BE2C (cell line): Measurements from ENCODE around the gene DPY19L1.

DNA sequence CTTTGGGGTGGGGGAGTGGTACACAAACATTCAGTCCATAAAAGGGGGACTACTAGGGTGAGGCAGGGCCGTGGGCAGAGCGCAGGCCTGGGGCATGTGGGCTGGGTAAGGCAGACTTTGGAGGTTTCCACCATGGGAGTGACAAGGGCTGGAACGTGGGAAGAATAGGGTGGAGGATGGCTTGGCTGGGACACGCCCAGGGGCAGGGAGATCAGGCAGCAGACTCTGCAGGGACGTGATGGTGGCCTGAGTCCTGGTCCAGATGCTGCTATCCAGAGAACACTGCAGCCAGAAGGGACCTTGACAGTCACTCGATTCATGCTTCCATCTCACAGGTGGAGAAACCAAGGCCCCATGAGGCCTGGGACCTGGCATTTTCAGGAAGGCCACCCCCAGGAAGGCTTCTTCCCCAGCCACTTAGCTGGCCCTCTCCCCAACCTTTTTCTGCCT lies 24.7 kb upstream of the CRHR2 start:
- RRBS: no CpG with 5 or more reads among the region's 6 CpGs

DNA sequence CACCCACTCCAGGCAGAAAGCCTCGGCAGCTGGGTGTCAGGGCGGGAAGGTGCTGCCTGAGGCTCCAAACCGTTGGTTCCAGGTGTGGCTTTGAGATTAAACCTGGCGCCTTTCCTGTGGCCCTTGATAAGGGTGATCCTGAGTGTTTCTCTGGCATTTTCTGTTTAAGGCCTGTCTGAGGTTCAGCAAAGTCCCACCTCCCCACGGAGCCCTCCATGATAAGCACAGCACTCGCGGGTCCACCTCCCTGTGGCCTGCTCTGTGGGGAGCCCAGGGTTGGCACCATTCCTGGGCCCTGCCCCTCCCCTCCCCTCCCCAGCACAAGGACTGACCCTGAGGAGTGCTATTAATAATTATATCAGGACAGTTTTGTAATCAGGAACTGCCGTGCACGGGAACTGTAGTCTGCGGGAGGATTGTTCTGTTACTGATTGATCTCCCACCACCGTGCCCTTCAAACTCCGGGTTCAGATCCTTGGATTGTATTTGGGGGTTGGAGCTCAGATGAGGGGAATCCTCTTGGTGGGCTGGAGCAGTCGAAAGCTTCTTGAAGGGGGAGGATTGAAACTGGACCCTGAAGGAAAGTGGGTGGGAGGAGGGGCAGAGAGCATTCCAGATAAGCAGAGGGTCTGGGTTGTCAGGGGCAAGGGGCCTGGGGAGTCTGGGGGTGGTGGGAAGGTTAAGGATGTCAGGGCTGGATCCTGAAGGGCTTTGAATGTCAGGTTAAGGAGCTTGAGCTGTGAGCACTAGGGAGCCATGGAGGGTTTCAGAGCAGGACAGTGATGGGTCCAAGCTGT lies 14.3 kb upstream of the AQP1 start:
- RRBS: no CpG with 5 or more reads among the region's 13 CpGs

DNA sequence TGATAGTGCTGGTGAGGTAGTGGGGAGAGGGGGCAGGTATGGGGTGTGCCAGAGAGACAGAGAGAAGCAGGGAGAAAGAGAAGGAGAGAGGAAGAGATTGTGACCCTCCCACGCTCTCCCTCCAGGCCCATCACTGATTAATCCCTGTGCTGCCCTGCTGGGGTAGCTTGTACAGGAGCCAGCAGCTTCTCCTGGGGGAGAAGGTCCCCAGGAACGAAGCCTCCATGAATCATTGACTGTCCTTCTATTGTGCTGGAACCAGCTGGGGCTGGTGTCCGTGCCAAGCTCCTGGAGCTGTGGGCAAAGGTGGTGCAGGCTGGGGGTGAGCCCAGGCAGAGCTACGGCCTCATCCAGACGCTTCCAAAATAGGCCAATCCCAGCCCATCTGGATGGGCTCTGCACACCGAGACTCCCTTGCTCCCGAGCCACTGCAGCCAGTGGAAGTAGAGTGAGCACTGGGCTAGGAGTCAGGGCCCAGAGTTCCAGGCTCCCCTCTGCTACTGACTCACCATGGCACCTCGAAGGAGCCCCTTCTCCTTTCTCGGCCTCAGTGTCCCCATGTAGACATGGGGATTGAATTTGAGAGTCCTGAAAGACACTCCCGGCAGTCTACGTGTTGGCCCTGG lies 21.0 kb downstream of the AQP1 start:
- RRBS: no CpG with 5 or more reads among the region's 11 CpGs

DNA sequence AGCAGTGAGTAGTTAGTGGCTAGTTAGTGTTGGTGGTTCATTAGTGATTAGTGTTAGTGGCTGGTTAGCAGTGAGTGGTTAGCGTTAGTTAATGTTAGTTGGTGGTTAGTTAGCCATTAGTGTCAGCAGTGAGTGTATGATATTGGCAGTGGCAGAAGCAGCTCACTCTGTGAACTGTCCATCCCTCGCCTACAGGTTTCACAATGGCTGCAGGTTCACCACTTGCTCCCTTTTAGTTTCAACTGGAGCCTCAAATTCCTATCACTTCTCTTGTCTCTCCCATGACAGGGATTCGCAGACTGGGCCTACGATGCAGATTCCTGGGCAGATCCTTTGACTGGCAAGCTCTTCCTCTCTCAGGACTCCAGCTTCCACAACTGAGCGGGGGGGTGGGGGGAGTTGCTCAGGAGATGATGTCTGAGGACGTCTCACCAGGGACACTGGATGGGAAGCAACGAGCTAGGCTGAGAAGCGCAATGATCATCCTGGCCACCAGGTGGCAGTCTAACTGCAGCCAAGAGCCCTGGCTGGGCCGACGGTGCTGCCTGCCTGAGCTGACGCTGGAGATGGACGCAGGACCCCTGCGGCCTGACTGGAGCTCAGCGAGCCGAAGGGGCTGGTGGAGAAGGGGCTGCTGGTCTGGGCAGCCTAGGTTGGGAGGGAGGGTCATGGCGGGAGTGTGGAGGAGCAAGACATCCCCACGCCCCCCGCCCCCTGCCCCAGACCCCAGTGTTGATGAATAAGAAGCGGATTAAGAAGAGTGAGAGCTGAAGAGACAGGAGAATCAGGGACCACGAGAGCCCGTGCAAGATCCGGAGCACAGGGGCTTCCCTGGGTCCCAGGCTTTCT lies 19.8 kb downstream of the GHRHR start:
- RRBS: 18% methylated on average over 1 of the region's 22 CpGs

DNA sequence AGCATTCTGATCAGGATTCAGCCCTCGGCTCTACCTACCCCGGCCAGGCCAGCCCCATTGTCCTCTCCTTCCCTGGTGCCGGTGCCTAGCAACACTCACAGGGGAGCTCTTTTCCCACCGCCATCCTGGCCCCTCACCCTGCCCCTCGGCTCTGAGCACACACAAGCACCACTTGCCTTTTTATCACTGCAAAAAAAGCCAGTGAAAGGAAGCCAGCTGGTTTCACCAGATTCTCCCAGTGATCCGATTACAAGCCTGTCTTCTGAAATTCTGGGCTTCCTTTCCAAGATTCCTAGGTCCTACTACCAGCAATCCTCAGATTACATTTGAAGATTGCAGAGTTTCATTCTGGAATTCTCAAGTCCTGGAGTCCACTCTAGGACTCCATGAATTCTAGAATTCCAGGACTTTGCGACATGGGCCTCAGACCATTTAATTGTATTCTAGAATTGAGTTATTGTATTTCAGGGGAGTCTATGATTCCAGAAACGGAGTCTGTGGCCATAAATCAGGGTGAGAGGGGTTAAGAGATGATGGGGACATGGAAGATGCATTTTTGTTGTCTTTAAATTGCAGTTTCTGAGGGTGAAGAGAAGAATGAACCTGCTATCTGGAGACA lies 8.8 kb upstream of the ADCYAP1R1 start:
- RRBS: no CpG with 5 or more reads among the region's 8 CpGs

- RRBS: no CpG with 5 or more reads among the region's 4 CpGs
These were observed 188.0 kb downstream of the PDE1C start for GRCh38 chr7:31882203-31882688.

DNA sequence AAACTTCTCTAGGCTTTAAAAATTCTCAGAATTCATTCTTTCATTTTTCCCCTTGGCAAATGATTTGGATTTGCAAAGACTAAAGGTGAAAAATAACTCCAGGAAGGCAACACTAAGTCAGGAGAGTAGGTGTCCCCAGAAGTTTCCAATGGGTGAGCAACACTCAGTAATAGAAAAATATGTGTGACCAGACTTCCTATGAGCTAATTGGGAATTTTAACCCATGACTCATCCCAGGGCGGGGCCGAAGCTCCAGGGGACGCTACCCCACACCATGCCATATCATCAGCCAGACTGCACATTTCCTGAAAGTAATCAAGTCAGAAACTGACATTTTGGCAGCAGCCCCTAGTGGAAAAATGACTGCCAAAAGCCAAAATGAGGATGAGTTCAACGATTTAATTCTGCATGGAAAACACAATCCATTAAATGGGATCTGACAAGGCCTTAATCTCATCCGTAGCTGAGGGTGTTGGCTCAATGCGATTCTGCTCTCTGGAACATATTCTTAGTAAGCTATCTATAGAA lies 92.9 kb upstream of the PDE1C start:
- RRBS: no CpG with 5 or more reads among the region's 6 CpGs

GRCh38 chr7:32511098-32511574 lies 15.8 kb downstream of the AVL9 start:
- RRBS: no CpG with 5 or more reads among the region's 3 CpGs

DNA sequence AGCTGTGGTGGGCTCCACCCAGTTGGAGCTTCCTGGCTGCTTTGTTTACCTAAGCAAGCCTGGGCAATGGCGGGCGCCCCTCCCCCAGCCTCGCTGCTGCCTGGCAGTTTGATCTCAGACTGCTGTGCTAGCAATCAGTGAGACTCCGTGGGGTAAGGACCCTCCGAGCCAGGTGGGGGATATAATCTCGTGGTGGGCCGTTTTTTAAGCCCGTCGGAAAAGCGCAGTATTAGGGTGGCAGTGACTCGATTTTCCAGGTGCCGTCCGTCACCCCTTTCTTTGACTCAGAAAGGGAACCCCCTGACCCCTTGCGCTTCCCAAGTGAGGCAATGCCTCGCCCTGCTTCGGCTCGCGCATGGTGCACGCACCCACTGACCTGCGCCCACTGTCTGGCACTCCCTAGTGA lies 192.9 kb downstream of the AVL9 start:
- RRBS: no CpG with 5 or more reads among the region's 20 CpGs

GRCh38 chr7:32866868-32867627 lies 24.5 kb downstream of the KBTBD2 start:
- RRBS: no CpG with 5 or more reads among the region's 2 CpGs

GRCh38 chr7:32869742-32870789 lies 21.5 kb downstream of the KBTBD2 start:
- RRBS: no CpG with 5 or more reads among the region's 13 CpGs

DNA sequence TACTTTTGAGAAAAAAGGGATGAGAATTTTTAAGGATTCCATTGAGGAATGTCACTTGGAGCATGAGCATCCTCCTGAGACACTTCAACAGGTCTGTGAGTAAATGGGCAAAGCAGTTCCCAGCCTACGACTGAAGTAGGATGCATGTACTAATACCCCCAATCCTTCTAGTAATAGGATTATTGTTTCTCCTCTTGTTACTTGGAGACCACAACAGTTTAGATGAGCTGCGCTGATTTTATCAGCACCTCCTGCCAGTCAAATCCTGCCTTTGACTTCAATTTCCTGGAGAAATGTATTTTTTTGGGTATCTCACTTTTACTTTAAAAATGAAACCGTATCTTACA lies 832 bp downstream of the BBS9 start:
- RRBS: no CpG with 5 or more reads among the region's 3 CpGs

DNA sequence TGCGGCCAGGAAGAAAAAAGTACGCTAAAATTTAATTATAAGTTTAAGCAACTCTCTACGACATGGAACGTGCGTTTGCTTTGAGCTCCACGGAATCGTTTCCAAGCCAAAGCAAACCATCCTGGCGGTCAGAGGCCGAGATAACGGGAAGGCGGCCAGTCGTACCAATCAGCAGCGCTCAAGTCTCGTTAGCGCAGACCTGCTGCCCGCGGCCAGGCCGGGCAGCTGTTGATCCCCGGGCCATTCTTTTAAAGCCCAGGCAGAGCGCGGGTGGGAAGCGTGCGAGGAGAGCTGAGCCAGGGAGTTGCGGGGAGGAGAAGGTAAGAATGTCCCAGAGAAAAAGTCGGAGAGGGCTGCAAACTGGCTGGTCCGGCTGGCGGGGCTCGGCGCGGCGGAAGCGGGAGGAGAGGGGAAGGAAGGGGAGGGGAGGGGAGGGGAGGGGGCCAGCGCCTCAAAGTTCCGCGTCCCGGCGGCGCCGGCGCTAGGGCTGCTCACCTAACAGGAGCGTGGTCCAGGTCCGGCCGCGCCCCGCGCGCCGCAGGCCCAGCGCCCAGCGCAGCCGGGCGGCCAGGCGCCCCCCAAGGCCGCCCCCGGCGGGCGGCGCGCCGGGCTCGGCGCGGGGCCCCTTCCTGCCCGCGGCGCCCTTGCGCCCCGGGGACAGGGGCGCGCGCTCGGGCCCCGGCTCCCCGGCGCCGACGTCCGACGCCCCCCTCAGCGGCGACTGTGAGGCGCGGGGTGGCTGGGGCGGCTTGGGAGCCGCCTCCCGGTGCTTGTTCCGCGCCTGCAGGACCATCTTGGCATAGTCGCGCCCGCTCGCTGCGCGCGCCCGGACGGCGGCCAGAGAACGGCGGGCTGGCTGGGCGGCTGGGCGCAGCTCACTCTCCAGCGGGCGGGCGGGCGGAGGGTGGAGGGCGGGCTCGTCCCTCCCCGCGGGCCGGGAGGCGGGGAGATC lies at the start of gene DPY19L1:
DPY19L1 (minus strand) TSS at position 884 of the 952 bp plus-strand sequence.
- RRBS: 1% methylated on average over 57 of the region's 112 CpGs

DNA sequence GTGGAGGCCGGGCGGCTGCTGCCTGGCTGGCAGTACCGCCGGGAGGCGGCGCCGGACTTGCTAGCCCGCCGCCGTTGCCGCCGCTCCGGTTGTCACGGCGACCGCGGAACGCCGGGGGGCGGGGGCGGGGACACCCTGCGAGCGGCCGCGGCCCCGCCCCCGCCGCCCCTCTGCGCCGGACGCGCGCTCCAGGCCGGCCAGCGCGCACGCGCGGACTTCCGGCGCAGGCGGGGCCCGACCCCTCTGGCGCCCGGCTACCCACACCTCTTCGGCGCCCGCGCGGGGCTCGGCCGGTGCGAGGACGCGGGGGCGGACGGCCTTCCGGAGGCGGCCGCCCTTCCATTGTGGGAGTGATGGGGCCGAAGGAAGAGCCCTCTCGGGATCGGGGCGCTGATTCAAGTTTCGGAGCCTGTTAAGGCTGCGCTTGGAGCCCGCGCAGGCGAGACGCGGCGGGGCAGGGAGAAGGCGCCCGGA lies 306 bp upstream of the DPY19L1 start:
- RRBS: 1% methylated on average over 20 of the region's 74 CpGs

- RRBS: 94% methylated on average over 6 of the region's 40 CpGs
These were observed 4.1 kb upstream of the TBX20 start for GRCh38 chr7:35258010-35258483.

DNA sequence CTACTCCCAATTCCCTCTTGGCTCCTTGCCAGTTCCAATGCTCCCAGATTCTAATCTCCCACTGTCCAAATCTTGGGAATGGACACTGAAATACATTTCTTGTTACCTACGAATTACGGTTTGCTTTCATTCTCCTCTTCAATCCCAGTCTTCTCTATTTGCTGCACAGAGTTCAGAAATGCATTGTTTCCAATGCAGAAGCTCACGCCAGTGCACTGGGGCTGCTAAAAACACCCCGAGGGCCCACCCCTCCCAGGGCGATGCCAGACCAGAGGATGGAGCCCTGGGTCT lies 120.7 kb upstream of the TBX20 start:
- RRBS: no CpG with 5 or more reads among the region's 5 CpGs

GRCh38 chr7:35695485-35696087 lies 651 bp upstream of the HERPUD2 start:
- RRBS: no CpG with 5 or more reads among the region's 13 CpGs

- RRBS: no CpG with 5 or more reads among the region's 4 CpGs
These were observed 21.4 kb upstream of the HERPUD2 start for GRCh38 chr7:35716199-35716897.

- RRBS: no CpG with 5 or more reads among the region's 2 CpGs
These were observed 32.7 kb upstream of the HERPUD2 start for GRCh38 chr7:35727597-35728165.